Endodermal cell (in vitro differentiated cells): ENCODE measurements around a stretch of chr2.

DNA sequence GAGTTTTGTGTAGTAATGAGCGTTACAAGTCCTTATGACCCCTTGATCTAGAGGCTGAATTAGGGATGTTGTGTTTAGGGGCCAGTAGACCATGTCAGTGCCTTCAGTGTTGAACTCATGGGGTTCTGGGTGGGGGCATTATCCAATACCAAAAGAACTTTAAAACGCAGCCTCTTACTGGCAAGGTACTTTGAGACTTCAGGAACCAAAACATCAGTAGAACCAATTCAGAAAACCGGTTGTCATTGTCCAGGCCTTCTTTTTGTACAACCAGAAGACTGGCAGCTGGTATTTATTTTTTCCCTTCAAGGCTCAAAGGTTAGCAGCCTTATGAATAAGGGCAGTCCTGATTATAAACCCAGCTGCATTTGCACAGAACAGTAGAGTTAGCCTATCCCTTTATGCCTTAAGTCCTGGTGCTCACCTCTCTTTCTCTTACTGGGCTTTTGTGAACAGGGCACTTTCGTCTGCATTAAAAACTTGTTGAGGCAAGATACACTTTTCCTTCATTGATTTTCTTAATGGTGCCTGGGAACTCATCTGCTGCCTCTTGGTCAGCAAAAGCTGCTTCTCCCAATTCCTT, 113.8 kb upstream of the EML6 start:
- PRO-cap: no peak

- PRO-cap: no peak
Measured at GRCh38 chr2:54671878-54672261, 51.6 kb upstream of the EML6 start.

DNA sequence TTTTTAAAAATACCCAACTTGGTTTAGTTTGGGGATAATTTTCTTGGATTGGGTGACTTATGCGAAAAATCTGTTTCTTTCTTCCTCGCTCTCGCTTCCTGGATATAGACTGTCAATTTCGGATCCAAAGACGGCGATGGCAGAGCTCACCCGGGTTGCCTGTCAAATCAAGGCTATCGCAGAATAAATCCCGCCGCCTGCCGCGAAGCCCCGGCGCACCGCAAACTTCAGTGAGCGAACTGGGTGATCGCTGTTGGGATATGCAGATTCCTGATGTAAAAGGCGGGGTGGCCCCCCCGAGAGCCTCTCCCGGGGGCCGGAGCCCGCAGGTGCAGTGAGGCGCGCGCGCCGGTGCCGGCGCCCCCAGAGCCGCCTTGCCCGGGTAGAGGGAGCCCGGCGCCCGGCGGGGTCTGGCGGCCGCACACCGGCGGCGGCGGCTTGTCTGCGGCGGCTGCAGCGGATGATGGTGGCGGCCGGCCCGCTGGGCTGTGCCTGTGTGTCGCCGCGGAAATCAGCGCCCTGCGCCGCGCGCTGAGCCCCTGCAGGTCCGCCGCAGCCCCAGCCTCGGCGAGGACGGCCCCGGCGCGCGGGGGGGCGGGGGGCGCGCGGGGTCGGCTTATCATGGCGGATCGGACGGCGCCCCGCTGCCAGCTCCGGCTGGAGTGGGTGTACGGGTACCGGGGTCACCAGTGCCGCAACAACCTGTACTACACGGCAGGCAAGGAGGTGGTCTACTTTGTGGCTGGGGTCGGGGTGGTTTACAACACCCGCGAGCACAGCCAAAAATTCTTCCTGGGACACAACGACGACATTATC, 1.2 kb downstream of the EML6 start:
- PRO-cap: no peak

- PRO-cap: no peak
Measured at GRCh38 chr2:54903779-54904663, 146.2 kb downstream of the RTN4 start.

DNA sequence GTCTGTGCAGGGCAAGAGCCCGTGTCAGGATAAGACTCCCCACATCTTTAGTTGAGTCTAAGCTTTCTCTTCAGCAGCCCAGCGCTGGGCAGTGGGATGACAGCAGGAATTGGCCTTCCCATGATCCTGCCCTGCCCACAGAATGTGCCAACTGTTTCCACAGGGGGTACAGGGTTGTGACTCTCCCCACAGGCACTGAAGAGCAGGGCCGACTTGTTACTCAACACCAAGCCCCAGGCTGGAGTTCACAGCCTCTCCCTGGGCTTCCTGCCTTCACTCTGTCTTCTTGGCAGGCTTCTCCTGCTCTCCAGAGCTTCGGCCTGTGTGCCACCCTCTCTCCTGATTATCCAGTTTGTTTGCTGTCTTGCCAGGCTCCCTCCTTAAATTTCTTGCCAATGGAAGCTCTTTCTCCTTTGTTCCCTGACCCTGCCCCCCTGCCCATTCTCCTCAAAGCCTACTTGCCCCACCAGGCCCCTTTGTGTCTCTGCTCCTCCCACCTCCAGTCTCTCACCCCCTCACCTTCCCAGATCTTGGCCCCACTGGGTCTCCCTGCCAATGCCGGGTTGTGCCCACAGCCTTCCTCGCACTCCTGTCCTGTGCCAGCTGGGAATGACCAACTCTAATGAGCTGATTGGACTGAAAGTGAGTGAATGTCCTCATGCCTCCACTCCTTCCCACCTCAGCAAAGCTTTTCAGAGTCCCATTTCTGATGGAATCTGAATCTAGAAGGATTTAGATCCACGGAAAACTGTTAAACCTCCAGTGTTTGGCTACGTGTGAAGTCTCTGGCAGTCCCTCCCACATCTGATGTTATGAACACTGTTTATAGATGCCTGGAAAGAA, 104.3 kb downstream of the RTN4 start:
- PRO-cap: unidirectional peak, minus-strand start at position 280 of the sequence; unidirectional peak, minus-strand start at position 307 of the sequence

DNA sequence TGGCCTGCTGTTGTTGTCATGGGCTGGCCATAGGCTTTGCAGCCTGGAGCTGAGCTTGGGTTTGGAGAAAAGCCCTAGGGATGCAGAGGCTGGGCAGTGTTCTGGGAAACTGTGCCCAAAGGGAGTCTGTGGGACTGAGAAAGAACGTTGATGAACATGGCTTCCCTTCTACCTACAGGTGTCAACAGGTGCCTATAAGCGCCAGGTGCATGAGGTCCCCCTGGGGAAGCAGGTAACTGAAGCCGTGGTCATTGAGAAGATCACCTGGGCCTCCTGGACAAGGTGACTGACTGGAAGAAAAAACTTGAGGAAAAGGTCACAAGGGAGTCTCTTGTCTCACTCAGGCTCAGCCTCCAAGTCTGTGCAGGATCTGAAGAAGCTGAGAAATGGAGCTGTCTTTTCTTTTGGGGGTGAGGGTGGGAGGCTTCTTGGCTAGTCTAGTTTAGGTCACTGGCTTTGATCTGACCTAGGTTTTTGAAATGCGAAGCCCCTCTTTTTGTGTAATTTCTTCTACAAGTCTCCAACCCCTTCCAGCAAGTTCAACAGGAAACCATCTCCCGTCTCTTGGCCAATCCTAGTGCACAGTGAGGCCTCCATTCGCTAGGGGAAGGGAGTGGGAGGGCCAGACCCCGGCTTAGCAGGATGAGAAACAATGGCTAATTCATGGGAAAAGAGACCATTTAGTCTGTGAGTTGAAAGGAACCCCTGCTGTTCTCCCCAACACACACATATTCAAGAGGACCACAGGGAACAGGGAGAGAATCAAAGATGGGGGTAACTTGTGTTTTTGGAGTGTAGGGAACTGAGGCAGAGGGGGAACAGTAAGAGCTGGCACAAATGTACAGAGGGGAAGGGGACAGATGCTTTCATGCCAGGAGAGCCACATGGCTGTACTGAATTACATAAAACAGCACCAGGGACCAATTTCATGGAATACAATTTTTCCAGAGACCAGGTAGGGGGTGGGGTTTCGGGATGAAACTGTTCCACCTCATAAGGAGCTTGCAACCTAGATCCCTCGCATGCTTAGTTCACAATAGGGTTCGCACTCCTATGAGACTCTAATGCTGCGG, 83.1 kb downstream of the RTN4 start:
- PRO-cap: no peak

DNA sequence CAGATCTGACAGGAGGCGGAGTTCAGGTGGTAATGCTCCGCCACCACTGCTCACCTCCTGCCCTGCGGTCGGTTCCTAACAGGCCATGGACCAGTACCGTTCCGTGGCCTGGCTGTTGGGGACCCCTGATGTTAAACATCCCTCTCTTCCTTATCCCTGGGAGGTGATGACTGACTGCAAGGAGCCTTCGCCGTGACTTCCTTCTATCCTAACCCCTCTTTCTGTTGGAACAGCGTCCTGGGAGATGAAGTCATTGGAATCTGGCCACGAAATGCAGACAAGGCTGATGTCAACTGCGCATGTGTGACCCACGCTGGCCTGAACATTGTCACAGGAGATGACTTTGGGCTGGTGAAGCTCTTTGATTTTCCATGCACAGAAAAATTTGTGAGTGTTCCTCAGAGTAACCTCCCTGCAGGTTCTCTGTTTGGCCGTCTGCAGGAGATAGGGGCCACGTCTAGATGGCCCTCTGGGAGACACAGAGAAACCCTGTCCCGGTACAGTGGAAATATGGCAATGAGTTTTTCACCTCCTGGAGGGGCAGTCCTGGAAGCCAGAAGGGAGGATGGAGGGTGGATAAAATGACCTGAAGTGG, 82.3 kb downstream of the RTN4 start:
- PRO-cap: unidirectional peak, minus-strand start at position 384 of the sequence

GRCh38 chr2:55024040-55024495, 26.2 kb downstream of the RTN4 start:
- PRO-cap: no peak

- PRO-cap: no peak
Measured at GRCh38 chr2:55048435-55048865, 1.8 kb downstream of the RTN4 start.

DNA sequence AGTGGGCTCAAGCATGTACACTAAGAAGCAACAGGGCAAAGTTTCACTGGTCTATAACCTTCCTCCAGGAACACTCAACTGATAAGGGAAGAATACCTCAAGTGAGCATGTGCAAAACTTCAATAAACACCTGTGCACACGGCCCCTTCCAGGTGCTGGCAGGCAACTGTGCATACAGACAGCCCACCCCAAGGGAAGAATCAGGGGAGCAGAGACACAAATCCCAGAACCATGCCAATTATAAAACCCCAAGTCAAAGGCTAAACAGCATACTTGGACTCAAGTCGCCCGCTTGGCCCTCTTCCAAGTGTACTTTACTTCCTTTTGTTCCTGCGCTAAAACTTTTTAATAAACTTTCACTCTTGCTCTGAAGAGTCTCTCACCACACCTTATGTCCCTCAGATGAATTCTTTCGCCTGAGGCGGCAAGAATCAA, 85.9 kb upstream of the RTN4 start:
- PRO-cap: no peak

- PRO-cap: no peak
Measured at GRCh38 chr2:55136690-55137515, 86.7 kb upstream of the RTN4 start.

- PRO-cap: no peak
Measured at GRCh38 chr2:55150961-55151334, 81.1 kb downstream of the CLHC1 start.

DNA sequence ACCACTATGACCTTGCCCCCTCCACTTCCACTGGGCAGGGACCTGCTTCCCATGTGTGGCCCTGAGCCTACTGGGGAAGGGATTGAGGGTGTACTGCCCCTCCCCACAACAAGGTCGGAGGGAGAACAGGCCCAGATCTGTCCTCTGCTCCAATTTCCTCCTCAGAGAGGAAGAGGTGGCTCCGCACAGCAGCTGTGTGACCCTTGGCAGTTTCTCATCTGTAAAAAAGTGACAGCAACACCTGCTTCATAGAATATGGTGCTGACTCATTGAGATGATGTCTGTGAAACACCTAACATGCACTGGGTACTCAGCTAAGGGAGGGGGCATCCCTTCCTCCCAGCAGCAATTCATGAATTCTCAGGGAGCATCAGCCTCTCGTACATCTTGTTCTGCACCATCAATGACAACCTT, 72.8 kb downstream of the CLHC1 start:
- PRO-cap: no peak

DNA sequence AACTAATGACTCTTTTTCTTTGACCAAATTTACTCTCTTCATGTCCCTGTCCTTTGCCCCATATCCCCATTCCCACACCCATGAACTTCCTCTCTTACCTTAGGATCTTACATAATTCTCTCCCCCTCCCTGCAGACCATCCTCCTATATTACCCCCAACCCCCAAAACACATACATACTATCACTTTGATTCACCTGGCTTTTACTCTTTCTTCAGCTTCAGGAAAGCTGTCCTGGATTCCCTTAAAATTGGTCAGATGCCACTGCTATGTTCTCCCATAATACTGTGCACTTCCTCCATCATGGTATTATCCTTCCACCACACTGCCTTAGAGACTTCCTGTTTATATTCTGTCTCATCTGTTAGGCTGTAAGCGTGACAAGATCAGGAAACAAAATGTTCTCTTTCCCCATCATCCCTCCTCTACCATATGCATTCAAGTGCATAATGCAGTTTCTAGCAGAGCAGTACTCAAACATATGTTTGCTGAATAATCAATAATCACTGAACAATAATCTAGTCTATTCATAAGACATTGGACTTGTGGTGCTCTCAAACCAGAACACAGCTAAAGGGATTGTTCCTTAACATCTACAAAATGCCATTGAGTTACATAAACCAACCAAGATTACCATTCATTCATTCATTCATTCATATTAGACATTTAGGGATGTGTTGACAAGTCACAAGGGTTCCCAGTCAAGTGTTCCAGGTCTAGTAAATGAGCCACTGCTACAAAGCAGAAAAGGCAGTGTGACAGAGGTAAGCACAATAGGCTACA, 4.1 kb downstream of the CLHC1 start:
- PRO-cap: no peak

DNA sequence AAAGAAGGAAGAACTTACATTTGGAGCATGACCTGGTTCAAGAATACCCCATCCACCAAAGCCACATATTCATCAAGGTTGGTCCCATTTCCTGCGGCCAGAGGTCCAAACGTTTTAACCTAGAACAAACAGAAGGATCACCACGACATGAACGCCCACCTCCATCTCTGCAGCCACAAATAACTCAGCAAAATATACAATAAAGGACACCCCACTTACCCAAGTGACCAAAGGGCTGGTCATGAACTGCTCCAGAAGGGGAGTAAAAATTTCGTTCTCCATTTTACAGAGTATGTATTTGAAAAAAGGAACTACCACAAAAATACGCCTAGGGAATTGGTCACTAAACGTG, 882 bp downstream of the CCDC88A start:
- PRO-cap: no peak

DNA sequence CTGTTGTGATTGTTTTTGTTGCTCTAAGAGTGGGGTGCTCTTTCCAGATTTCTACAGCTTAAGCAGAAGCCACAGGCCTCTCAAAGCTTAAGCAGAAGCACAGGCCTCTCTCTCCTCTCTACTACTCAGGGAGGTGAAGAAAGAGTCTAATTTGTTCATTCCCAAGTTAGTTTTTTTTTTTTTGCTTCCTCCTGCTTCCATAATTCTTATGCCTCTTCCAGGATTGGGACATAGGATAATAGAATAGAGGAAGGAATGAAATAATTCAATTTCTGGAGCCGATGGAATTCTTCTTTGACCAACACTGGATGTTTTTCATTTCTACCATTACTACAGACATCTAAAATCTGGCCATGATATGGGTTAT, 8.2 kb upstream of the PNPT1 start:
- PRO-cap: no peak

DNA sequence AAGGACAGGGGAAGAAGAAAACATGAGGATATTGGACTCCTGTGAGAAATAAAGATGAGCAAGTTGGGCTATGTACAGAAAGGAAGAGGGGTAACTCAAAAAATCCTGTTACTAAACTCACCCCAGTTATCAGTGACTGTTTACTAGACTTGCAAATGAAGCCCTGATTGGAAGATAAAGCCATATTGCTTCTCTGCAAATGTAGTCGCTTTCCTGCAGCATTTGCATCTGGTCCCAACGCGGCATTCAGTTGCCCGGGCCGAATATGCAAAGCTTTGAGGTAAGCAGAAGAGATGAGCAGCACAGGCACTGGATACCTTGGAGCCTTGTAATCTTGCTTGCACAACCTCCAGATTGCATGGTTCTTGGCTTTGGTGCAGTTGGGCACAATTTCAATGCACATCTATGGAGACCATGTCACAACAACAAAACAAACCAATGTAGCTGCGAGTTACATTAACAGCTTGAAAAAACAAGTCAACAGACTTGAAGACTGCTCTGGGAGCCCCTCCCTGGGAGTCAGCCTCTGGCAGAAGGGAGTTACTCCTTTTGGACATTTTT, 113.8 kb downstream of the EFEMP1 start:
- PRO-cap: no peak

GRCh38 chr2:55954636-55954917, 31.0 kb upstream of the EFEMP1 start:
- PRO-cap: no peak

GRCh38 chr2:56133799-56134014, 50.1 kb upstream of the CCDC85A start:
- PRO-cap: no peak

DNA sequence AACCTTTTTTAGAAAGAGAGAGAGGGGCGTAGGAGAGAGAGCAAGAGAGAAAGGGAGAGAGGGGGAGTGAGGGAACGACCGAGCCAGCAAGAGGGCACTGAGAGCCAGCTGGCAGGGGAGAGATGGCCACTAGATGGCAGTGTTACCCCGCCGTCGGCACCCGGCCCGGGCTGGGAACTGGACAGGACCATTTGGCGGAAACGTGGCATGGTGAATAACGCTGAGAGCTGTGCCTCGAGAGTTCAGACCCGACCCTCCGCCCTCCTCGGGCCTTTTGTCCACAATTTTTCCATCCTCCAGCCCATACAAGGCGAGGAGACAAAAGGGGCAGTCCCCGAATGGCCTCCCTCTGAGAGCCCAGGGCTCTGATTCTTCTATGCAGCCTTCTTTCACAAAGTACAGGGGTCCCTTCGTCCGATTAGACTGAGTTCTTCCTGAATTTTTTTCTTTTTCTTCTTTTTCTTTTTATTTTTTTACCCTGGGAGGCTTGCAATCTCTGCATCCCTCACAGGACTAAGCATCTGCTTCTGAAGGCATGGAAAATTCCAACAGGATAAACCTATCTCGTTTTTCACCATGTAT, 286.6 kb upstream of the VRK2 start:
- PRO-cap: unidirectional peak, plus-strand start at position 189 of the sequence